Lung (tissue), 4 donors: Measurements from ENCODE around the gene TTC22.

DNA sequence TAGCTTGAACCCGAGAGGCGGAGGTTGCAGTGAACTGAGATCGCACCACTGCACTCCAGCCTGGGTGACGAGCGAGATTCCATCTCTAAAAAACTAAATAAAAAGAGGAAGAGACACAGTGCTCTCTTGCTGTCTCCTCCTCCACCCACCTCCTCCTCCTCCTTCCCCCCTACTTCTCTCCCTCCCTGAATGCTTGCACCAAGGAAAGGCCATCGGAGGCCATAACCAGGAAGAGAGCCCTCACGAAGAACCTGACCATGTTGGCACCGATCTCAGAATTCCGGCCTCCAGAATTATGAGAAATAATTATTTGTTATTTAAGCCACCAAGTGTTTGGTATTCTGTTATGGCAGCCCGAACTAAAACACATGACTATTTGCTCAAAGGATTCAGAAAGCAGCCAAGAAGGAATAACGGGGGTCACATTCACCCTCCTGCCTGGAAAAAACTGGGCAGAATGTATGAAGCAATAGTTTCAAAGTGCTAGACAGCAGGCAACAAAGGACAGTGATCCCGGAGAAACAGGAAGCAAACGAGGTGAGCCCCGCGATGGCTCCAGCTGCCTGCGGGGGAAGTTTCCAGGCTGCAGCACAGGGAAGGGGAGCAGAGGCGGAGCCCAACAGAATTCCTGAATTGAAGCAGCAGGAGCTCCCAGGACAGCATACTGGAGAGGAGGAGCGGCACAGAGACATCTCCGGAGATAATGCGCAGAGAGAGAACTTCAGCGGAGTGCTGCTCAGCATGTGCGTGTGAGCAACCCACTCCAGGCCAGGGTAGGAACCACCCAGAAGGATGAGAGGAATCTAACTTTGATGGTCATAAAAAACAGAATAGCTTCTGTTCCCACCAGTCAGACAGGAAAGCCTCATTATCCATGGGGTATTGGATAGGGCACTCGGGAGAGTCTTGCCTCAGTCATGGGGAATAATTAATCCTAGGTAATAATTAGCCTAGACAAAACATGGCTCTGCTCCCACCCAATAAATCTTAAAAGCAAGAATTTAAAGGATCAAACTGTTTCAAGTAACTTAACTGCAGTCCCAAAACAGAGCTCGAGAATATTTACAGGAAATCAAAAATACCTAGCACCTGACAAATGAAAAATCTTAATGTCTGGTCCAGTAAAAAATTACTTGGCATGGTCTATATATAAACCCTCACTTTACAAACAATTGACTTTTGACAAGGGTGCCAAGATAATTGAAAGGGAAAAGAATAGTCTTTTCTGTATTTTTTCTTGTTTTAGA lies 35.5 kb downstream of the LDLRAD1 start:
- PRO-cap = no peak
- RAMPAGE, long total RNA = no peak
- RRBS = no CpG with 5 or more reads among the region's 24 CpGs

DNA sequence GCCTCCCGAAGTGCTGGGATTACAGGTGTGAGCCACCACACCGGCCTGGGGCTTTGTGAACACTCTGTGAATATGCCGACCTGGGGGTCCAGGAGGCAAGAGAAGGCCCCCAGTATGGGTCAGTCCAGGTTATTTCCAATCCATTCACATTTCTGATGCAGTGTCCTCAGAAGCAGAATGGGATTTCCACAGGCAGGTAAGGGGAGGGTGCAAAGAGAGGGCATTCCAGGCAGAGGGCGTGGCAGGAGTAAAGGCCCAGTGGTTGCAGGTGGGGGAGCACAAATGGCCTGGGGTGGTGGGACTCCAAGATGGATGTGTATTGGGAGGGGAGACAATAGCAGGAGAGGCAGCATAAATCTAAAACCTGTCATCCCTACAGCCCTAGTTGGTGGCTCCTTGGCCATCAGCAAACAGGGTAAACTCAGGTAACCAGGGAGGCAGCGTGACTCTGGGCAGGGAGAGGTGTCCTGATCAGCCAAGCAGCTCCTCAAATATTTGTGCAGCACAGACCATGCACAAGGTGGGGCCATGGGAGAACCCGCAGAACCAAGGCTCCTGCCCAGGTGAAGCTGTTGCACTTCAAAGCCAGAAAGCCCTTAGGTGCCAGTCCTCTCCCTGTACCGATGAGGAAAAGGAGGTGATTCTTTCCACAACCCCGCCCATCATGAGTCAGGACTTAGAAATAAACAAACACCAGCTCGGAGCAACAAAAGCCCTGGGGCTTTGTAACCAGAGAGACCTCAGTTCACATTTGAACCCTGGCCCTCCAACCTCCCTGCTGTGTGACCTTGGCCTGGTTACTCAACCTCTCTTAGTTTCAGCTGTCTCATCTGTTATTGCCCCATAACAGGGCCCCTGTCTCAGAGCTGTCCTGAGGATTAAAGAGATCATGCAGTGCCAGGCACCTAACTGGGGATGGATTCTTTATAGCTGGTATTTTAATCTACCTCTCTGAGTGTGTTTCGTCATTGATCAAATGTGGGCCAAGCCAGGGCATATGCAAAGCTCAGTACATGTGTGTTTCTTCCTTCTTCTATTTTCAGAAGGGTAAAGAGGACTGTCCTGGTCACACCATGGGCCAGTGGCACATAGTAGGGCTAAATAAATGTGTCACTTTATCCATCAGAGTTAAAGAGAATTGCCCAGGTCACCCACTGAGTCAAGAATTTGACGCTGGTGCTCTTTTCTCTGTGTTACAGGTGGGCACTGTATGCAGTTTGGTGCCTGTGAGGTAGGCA lies 1.7 kb downstream of the LDLRAD1 start:
- PRO-cap = no peak
- RAMPAGE, long total RNA = no peak
- RRBS = no CpG with 5 or more reads among the region's 11 CpGs

DNA sequence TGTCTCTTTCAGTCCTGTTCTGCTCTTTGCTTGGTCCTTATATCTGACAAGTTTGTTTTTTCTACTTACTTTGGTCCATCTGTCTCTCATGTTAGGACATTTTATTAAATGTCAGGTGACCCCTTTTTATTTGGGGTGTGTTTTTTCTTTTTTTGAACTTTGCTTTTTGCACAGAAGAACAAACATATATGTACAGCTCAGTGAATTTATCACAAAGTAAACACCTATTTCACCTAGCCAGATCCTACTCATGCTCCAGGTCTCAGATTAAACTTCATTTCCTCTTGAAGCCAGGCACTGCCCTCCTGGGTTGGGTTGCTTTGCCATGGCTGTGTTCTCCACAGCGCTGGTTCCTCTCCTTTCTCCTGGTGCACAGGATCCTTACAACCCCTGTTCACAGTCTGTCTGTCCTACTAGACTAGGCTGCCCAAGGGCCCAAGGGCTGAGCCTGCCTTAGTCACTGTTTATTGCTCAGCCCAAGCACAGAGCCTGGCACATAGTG lies 40.9 kb downstream of the TCEANC2 start:
- PRO-cap = no peak
- RAMPAGE, long total RNA = no peak
- RRBS = no CpG with 5 or more reads among the region's 1 CpG

GRCh38 chr1:54226282-54227038 lies 26.5 kb downstream of the MRPL37 start:
- PRO-cap = no peak
- RAMPAGE, long total RNA = no peak
- RRBS = 81% methylated on average over 2 of the region's 9 CpGs

GRCh38 chr1:54360116-54360906 lies 160.3 kb downstream of the MRPL37 start:
- PRO-cap = no peak
- RAMPAGE, long total RNA = no peak
- RRBS = no CpG with 5 or more reads among the region's 5 CpGs

- PRO-cap = no peak
- RAMPAGE, long total RNA = no peak
- RRBS = no CpG with 5 or more reads among the region's 6 CpGs
Observed at GRCh38 chr1:54384629-54385416, 163.2 kb upstream of the ACOT11 start.

GRCh38 chr1:54475333-54475910 lies 72.6 kb upstream of the ACOT11 start:
- PRO-cap = no peak
- RAMPAGE, long total RNA = no peak
- RRBS = 15% methylated on average over 8 of the region's 22 CpGs

GRCh38 chr1:54542865-54543530 lies 5.0 kb upstream of the ACOT11 start:
- PRO-cap = no peak
- RAMPAGE, long total RNA = no peak
- RRBS = 28% methylated on average over 5 of the region's 13 CpGs

- PRO-cap = unidirectional peak, minus-strand start at chr1:54801323
- RAMPAGE, long total RNA = no peak
- RRBS = 5% methylated on average over 10 of the region's 85 CpGs
Observed at GRCh38 chr1:54800580-54801486, at the start of gene TTC22. TSS of gene TTC22 (minus strand) at chr1:54801323.

GRCh38 chr1:54853895-54854530 lies 33.0 kb downstream of the DHCR24 start:
- PRO-cap = no peak
- RAMPAGE, long total RNA = no peak
- RRBS = no CpG with 5 or more reads among the region's 12 CpGs

DNA sequence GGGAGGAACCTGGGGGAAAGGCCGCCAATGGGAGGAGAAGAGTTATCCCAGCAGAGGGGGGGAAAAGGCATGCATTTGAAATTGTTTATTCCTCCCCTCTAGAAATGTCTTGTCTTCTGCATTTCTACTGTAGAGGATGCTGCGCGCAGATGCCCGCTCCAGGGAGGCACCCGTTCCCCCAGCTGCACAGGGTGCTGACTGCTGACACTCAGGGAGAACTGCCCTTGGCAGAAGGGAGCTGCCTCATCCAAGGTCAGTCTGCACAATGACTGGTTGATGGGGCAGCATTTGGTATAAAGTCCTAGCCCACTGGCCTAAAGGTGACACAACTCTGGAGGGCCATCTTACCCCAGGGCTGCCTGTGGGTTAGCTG lies 29.0 kb downstream of the DHCR24 start:
- PRO-cap = no peak
- RAMPAGE, long total RNA = no peak
- RRBS = no CpG with 5 or more reads among the region's 5 CpGs

DNA sequence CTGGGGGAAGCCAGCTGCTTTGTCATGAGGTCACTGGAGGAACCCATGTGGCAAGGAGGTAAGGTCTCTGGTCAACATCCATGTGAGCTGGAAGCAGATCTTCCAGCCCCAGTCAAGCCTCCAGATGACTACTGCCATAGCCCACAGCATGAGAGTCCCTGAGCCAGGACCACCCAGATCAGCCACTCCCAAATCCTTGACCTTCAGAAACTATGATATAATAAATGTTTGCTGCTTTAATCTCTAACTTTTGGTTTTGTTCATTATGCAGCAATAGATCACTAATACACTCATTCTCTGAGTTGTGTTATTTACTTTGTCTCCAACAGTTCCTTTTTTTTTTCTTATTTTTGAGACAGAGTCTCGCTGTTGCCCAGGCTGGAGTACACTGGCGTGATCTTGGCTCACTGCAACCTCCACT lies 27.8 kb downstream of the DHCR24 start:
- PRO-cap = no peak
- RAMPAGE, long total RNA = no peak
- RRBS = no CpG with 5 or more reads among the region's 2 CpGs

GRCh38 chr1:54869040-54869379 lies 18.0 kb downstream of the DHCR24 start:
- PRO-cap = no peak
- RAMPAGE, long total RNA = no peak
- RRBS = no CpG with 5 or more reads among the region's 3 CpGs

- PRO-cap = no peak
- RAMPAGE, long total RNA = no peak
- RRBS = no CpG with 5 or more reads among the region's 47 CpGs
Observed at GRCh38 chr1:54949886-54951373, 30.0 kb upstream of the TMEM61 start.

DNA sequence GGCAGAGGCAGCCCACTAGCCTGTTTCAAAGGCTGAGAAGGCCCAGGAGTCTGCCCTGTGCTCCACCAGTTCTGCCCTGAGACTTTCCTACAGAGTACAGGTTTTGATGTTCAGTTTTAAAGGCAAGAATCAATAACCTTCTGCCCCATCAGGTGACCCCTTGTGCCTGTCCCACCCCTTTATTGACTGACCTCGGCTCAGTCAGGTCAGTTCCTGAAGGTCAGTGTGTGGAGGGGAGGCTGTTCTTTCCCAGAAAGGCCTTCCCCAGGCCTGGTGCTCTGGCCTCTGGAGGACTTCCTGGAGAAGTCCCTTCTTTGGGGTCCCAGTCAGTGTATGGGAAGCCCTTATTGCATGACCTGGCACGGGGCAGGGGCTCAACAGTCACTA lies 14.3 kb downstream of the PCSK9 start:
- PRO-cap = no peak
- RAMPAGE, long total RNA = no peak
- RRBS = no CpG with 5 or more reads among the region's 2 CpGs

- PRO-cap = no peak
- RAMPAGE, long total RNA = no peak
- RRBS = no CpG with 5 or more reads among the region's 18 CpGs
Observed at GRCh38 chr1:55275033-55275902, 60.1 kb upstream of the USP24 start.

DNA sequence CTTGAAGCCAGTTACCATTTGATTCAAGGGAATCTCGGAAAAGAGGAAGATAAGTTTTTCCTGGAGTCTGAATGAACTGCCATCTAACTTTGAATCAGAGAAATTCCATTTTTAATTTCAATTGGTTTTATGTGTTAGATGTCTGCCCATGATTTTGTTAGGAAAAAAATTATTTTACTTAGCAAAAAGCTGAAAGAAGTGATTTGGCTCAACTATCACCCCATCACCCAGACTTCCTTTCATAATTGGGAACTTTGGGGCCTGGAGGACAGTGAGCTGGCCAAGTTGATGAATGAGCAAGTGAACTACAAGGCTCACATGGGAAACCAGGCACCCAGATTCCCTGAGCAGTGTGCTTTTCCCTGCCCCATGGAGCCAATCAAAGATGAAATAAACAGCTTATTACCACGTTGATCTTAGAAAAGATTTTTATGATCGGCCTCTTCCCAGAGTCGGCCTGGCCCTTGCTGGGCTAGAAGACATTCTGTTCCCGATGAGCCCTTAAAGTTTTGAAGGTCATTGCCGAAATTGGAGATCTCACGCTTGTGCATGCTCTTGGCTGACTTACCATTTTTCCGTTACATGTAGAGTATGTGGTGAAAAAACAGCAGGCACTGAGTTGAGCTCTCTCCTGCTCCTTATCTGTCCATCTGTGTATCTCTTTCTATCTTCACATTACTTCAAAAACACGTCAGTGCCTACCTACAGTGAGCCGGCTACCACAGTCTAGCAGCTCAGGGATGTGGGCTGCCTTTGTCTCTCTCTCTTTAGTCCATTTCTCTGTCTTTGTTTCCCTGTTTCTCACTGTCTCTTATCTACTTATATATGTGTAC lies 248.6 kb upstream of the USP24 start:
- PRO-cap = no peak
- RAMPAGE, long total RNA = no peak
- RRBS = no CpG with 5 or more reads among the region's 10 CpGs

GRCh38 chr1:55464394-55465056 lies 249.4 kb upstream of the USP24 start:
- PRO-cap = no peak
- RAMPAGE, long total RNA = no peak
- RRBS = no CpG with 5 or more reads among the region's 4 CpGs

DNA sequence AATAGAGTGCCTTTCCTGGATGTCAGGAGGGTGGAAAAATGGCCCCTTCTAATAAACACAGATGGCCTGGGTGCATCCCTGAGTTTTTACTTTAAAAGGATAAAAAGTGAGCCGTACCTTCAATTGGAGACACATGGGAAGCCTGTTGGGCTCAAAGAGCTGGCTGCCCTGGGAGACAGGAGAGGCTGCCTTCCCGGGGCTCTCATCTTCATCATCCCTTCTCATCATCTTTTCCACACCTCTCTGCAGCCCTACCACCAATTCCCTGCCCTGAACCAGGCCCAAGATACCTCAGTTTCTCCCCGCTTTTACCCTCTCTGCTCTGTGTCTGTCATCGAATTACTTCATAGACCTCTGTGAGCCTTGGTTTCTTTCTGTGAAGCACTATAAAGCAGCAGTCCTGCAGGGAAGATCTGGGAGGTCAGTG lies 362.7 kb upstream of the USP24 start:
- PRO-cap = no peak
- RAMPAGE, long total RNA = no peak
- RRBS = no CpG with 5 or more reads among the region's 4 CpGs

DNA sequence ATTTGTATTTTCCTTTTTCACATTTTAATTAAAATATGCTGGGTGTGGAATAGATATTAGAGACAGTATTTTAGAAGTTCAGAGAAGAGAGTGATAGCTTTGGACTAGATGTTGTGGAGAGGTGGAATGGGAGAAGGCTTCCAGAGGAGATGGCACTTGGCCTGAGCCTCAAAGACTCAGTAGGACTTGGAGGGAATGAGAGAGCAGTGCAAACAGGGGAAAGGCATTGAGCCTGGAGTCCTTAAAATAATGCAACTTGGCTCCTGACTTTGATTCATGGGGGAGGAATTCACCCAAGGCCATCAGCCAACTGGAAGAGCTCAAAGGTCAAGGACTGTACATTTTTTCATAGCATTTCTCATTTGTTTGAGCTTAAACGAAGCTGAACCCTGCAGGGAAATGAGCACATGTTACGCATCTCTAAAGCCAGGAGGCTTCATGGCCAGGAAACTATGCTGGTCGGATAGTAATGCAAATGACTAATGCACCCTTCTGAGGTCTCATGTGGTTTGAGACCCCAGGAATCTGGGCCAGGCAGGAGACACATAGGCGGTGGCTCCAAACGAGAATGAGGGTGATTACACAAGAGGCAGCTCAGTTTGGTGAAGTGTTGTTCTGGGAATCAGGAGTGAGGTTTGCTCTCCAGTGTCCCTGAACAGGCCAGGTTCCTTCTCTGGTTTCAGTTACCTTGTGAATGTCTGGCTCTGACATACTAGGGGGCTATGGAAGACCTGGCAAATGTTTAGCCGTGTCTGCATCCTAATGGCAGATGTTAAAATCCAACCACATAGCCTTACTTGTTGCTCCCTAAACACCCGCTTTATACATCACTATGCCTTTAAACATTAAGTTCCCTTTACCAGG lies 503.7 kb upstream of the USP24 start:
- PRO-cap = no peak
- RAMPAGE, long total RNA = no peak
- RRBS = no CpG with 5 or more reads among the region's 7 CpGs